Bronchus fibroblast of lung (primary cell): ENCODE measurements around the genes TBL2, LIMK1 and EIF4H.

GRCh38 chr7:73006495-73006802 lies 23.1 kb downstream of the SPDYE8 start:
- RAMPAGE, long total RNA, result no peak

DNA sequence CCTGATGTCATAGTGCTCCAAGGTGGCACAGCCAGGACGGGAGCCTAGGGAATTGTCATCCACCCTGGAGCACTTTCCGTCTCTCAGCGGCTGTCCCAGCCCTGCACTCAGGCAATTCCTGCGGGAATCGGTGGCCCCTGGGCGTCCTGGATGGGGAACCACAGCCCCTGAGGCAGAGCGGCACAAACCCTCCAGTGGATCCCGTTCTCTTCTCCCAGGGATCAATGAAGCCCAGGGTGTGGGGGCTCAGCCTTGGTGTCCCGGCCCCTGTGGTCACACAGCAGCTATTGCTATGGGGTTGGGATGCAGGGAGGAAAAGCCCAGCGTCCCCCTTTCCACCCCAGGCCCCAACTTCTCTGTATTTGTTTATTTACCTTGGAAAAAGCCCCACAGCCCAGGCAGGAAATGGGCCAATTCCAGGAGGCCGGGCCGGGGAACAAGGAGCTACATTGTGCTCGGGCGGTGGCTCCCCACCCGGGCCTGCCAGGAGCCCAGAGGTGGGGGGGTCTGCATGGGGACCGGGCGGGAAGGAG lies 23.3 kb upstream of the FZD9 start:
- RAMPAGE, long total RNA, result no peak

- RAMPAGE, long total RNA, result no peak
These were observed 43.4 kb downstream of the FZD9 start for GRCh38 chr7:73476660-73477785.

DNA sequence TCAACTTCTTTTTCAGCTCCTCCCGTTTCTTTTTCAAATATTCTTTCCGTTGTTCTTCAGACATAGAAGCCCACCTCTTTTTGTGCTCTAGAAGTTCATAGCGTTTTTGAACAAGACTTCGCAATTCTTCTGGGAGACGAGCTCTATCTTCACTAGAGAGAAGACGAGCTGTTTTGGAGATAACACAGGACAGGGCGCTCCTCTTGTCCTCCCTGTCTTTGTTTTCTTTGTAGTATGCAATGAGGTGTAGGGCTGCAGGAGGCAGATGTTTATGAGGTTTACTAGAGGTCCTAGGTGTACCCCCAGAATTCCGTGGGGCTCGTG lies 44.2 kb downstream of the FZD9 start:
- RAMPAGE, long total RNA, result no peak

DNA sequence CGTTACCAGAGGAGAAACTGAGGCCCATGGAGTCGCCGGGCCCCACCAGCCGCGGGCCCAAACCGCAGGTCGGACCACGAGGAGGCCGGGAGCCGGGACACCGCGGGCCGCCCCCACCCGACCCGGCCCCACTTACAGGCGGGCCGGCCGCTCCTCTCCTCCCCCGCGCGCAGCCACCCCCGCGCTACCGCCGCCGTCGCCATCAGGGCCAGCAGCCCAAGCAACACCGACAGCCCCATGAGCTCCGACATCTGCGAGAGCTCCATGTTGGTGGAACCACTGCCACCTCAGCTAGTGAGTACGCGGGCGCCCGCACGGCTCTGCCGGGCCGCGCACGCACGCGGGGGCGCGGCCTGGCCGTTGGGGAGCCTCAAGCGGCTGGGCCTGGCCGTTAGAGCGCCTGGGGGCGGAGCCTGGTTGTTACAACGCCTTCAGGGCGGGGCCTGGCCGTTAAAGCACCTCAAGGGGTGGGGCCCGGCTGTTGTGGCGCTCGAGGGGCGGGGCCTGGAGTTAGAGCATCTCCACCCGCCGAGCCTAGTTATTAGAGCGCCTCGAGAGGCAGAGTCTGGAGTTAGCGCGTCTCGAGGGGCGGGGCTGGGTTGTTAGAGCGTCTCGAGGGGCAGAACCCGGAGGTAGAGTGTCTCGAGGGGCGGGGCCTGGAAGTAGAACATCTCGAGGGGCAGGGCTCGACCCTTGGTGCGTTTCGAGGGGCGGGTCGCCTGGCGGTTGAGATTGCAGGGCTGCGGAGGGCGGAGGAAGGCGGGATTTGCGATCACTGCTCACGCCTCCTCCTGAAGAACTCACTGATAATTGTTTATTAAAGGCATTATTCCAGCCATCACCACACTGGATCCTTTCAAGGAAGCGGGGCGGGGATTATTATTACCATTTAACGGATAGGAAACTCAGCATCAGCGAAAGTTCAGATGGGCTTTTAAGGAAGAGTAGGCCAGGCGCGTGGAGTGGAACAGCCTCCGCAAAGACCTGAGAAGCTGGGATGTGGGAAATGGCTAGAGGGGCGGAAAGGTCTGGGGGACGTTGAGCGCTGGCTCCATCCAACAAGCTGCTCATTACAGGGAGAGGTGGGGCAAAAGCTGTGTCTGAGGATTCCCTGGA lies at the start of gene TBL2:
Gene TBL2, minus strand, starts transcription at position 296 of the 1,116 bp plus-strand sequence.
- RAMPAGE, long total RNA, result no peak

- RAMPAGE, long total RNA, result no peak
These were observed 7.6 kb downstream of the VPS37D start for GRCh38 chr7:73675035-73675899.

DNA sequence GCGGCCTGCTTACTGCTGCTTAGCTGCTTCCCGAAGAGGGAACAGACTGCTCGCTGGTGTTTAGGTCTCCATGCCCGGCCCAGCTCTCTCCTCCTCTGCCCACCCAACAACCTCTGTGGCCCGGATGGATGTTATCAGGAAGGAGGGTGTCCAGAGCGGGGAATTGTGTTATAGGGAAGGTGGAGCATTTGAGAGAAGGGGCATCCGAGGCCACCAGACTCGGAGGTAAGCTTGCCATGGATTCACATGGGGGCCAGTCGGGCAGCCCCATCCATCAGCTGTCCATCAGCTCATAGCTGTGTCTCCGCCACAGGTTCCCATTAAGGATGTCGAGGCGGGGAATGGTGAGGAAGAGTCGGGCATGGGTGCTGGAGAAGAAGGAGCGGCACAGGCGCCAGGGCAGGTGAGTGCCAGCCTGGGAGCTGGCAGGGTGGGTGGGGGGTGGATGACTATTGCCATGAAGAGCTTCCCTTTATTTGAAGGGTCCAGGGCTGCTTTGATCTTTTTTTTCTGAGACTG lies 14.0 kb downstream of the BUD23 start:
- RAMPAGE, long total RNA, result no peak

DNA sequence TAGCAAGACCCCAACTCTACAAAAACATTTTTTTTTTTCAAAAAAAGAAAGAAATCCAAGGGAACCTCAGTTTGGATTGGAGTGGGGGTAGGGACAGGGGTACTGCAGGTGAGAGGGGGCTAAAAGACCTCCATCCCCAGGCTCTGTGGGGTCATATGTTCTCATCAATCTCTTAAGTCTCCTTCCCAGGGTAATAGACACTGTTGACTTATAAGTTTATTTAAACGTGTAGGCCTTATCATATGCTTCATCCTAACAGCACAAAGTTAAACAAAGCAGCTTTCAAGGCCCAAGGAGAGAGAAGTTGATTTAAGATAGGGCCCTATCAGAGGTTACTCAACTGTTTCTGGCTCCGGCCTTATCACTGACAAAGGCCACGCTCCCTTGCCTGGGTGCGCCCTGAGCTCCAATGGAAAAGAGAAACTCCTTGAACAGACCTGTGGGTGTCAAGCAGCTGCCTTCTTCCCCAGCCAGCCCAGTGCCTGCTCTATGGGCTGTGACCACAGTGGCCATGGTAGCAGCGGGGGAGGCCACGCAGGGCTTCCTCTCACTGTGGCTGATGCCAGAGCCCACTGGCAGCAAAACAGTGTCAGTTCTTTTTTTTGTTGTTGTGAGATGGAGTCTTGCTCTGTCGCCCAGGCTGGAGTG lies 23.5 kb upstream of the CLDN3 start:
- RAMPAGE, long total RNA, result no peak

DNA sequence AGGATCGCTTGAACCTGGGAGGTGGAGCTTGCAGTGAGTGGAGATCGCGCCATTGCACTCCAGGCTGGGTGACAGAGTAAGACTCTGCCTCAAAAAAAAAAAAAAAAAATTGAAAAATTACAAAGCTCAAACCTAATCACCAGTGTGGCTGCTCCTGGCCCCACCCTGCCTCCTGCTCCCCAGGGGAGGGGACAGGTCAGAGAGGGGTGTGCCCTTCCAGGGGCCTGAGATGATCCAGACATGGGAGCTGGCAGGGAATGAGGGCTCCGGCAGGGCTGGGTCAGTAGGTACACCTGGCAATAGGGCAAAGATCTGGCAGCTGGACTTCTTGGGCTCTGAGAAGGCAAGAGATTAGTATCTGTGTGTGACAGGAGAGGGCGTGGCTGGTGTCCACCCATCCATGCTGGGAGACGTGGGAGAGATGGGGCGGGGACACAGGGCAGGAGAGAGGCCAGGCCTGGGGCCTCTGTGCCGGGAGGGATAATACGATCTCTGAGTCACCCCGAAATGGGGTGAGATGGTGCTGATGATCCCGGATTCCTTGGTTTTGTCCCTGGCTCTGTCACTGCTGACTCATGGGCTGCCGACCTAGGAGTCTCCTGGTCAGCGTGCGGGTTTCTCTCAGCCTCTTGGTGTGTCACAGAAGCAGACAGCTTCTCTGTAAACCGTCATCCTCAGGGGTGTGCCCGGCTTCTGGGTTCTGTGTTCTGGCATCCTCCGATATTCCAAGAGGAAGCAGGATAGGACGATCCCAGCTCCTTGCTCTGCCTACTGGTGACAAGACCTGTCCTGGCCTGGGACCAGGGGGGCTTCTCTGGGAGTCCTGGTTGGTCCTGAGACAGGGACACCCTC lies 8.3 kb upstream of the CLDN4 start:
- RAMPAGE, long total RNA, result no peak

- RAMPAGE, long total RNA, result no peak
These were observed 904 bp upstream of the CLDN4 start for GRCh38 chr7:73829840-73830343.

- RAMPAGE, long total RNA, result no peak
These were observed 19.5 kb downstream of the TMEM270 start for GRCh38 chr7:73880281-73881060.

DNA sequence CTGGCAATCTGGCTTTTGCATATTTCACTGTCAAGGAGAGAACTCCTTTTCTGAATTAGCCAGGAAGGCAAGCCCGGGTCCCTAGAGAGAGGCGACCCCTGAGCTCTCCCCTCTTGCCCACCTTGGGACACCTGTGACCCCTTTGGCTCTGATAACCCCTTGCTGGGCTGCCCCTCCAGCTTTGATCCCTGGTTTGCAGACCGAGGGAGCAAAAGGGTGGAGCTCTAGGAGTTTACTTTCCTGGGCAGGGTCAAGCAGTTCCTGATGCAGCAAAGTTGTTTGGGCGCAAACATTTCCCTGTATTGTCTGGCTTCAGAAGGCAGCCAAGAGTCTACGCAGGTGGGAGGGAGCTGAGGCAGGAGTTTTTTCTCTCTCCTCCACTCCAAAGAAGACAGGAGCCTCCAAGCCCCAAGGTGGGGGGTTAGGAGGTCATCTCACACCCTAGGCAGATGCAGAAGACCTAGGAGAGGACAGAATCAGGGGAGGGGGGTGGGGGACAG lies 20.4 kb downstream of the TMEM270 start:
- RAMPAGE, long total RNA, result no peak

GRCh38 chr7:74003421-74003959 lies 24.5 kb upstream of the ELN start:
- RAMPAGE, long total RNA, result no peak

GRCh38 chr7:74052399-74053025 lies 24.5 kb downstream of the ELN start:
- RAMPAGE, long total RNA, result no peak

DNA sequence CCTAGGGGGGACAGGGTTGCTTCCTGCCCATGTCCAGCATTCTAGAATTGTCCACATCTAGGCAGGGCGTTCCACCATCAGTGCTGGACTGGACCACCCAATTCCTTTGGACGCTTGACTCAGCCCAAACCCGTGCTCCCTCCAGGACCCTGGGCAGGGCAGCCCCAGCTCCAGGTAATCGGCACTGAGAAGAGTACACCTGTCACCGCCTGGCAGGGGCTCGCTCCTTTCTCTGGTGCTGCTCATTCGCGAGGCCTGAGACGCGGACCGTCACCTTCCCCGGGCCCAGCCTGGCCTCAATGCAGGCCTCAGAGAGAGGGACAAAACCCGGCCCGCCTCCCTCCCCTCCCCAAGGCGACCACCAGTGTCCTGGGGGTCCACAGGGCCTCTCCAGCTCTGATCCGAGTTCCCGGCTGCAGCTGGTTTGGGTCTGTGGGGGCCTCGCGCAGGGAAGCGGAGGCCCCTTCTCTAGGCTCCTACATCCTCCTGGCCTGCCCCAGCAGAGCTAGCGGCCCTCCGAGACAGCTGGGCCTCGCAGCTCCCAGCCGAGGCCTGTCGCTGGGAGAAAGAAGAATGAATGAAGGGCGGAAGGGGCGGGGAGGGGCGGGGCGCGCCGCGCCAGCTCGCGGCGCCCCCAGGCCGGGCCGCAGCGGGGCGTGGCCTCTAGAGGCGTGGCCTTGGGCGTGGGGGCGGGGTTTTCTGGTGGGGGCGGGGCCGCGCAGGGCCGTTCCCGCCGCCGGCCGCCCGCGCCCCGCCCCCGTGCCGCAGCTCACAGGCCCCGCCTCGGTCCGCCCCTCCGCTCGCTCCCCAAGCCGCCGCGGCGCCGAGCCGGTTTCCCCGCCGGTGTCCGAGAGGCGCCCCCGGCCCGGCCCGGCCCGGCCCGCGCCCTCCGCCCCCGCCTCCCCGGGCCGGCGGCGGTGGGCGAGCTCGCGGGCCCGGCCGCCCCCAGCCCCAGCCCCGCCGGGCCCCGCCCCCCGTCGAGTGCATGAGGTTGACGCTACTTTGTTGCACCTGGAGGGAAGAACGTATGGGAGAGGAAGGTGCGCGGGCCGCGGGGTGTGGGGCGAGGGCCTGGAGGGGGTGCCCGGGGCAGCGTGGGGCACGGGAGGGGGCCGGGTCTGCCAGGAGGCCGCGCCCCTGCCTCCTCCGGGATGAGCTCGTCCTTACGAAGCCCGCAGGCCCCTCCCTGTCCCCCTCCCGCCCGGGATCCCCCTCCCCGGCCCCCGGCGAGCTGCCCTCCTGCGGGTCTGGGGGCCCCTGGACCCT lies at the start of gene LIMK1:
Gene LIMK1, plus strand, starts transcription at position 799 of the 1,266 bp plus-strand sequence.
- RAMPAGE, long total RNA, result no peak

DNA sequence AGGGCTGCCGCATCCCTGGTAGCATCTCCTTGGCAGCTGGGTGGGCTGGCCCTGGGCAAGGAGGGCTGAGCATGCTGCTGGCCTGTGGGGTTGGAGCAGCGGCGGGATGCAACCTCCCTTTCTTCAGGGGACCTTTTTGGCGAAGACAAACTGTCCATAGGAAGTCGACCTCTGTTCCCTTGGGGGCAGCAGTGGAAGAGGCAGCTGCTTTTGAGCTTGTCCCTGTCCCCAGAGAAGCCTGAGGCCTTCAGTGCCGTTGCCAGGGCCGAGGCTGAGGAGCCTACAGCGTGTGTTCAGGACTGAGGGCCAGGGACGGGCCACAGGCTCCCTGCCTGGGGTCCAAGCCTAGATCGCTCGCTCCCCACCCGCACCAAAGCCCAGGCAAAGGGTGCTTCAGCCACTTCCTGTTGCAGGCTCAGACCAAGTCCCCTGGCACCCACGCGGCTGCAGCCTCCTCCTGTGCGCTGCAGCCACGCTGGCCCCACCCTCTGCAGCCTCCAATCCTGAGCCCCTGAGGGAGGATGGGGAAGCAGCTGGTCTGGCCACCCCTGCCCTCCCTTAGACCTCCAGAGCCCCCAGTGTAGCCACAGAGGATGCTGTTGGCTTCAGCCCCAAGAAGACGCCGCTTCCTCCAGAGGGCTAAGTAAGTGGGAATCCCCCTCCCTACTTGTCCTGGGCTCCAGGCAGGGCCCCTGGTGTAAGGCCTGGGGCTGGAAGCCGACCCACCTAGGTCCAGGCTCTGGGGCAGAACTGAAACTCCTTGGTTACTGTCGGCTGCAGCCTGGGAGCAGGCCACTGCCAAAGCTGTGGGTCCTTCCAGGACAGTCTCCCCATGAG lies 9.3 kb downstream of the LIMK1 start:
- RAMPAGE, long total RNA, result no peak

DNA sequence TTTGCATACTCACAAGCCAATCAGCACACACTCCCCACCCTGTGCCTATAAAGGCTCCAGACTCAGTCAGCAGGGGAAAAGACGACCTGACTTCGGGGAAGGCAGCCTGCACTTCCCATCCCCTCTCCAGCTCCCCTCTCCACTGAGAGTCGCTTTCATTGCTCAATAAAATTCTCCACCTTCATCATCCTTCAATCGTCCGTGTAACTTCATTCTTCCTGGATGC lies 34.9 kb upstream of the EIF4H start:
- RAMPAGE, long total RNA, result no peak

- RAMPAGE, long total RNA, result start-site peak on the plus strand at chr7:74174331-74174379, 3,547 and 2,404 reads in 2 replicates
These were observed at the start of gene EIF4H for GRCh38 chr7:74173441-74174454. EIF4H (plus strand) TSS chr7:74174356.

GRCh38 chr7:74217203-74218434 lies 7.8 kb downstream of the LAT2 start:
- RAMPAGE, long total RNA, result no peak

GRCh38 chr7:74284930-74285244 lies 4.3 kb upstream of the CLIP2 start:
- RAMPAGE, long total RNA, result no peak